Right atrium auricular region (tissue), 2 donors: ENCODE data around the genes CTSK, CERS2 and SCNM1.

DNA sequence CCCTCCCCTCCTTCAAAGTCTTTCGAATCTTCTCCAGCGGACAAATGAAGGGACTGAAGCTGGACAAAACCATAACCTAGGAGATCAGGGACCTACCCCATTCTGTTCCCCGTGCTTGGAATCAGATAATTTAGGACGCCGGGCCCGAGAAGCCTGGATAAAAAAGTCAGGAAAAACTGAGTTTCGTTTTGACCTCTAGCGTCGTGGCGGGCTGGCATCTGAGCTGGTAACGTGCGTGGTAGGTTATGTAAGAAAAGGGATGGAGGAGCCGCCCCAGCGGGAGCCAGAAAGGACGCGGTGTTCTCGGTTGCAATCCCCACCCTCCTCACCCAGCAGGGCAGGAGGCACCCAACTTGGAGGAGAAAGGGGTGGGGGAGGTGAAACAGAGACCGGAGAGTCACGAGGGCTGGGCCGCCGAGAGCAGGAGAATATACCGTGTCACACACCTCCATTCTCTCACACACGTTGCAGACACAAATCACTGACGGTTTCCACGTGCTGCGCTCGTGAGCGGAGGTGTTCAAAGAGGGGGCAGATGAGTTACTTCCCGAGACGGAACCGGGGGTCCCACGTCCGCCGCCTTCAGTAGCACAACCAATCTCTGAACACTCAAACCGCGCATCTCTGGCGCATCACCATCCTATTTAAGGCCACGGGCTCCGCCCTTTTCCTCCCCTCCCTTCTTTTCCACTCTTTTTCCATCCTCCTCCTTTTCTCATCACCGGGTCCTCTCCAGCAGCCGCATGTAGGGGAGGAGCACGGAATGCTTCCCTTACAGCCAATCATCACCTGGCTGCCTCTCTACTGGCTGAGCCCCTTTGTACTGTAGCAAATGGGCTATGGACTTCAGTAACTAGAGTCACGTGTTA lies 555 bp upstream of the CIART start:
- PRO-cap = bidirectional peak, plus-strand start at position 395 of the sequence, minus-strand start at position 220 of the sequence; bidirectional peak, plus-strand start outside the sequence, minus-strand start at position 603 of the sequence
- RAMPAGE, long total RNA, 2 experiments = no peak in any of the 2 experiments

- PRO-cap = bidirectional peak, plus-strand start at chr1:150363721, minus-strand start at chr1:150363630
- RAMPAGE, long total RNA, 2 experiments = no peak in any of the 2 experiments
Measured at GRCh38 chr1:150362735-150363765, 897 bp upstream of the RPRD2 start.

DNA sequence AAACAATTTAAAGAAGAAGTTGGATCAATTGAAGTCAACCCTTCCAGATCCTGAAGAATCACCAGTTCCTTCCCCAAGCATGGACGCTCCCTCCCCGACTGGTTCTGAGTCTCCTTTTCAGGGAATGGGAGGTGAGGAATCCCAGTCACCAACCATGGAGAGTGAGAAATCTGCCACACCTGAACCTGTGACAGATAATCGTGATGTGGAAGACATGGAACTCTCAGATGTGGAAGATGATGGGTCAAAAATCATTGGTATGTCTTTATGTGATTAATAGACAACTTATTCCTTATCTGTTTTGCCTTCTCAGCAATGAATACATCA lies 29.9 kb upstream of the TARS2 start:
- PRO-cap = no peak
- RAMPAGE, long total RNA, 2 experiments = no peak in any of the 2 experiments

DNA sequence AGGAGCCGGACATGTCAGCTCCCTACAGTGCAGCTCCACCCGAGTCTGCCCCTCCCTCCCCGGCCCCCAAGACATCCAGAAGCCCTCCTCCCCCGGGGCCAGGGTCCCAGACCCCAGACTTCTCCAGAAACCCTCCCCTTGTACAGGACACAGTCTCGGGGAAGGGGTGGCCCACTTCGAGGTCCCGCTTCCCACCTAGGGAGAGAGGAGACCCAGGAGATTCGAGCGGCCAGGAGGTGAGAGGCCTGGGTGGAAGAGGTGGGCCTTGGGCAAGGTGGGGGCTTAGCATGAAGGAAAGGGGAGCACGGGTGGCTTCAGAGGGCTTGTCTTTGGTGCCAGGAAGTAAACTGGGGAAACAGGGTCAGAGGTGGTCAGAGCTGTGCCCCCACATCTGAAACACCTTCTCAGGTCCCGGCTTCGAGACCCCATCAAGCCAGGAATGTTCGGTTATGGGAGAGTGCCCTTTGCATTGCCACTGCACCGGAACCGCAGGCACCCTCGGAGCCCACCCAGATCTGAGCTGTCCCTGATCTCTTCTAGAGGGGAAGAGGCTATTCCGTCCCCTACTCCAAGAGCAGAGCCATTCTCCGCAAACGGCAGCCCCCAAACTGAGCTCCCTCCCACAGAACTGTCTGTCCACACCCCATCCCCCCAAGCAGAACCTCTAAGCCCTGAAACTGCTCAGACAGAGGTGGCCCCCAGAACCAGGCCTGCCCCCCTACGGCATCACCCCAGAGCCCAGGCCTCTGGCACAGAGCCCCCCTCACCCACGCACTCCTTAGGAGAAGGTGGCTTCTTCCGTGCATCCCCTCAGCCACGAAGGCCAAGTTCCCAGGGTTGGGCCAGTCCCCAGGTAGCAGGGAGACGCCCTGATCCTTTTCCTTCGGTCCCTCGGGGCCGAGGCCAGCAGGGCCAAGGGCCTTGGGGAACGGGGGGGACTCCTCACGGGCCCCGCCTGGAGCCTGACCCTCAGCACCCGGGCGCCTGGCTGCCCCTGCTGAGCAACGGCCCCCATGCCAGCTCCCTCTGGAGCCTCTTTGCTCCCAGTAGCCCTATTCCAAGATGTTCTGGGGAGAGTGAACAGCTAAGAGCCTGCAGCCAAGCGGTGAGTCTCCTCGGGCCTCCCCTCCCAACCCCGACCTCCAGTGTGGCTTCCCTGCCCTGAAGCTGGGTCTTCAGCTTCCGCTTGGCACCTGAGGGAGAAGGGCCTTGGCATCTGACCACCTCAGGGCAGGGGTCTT lies 4.2 kb downstream of the ADAMTSL4 start:
- PRO-cap = no peak
- RAMPAGE, long total RNA, 2 experiments = no peak in any of the 2 experiments

DNA sequence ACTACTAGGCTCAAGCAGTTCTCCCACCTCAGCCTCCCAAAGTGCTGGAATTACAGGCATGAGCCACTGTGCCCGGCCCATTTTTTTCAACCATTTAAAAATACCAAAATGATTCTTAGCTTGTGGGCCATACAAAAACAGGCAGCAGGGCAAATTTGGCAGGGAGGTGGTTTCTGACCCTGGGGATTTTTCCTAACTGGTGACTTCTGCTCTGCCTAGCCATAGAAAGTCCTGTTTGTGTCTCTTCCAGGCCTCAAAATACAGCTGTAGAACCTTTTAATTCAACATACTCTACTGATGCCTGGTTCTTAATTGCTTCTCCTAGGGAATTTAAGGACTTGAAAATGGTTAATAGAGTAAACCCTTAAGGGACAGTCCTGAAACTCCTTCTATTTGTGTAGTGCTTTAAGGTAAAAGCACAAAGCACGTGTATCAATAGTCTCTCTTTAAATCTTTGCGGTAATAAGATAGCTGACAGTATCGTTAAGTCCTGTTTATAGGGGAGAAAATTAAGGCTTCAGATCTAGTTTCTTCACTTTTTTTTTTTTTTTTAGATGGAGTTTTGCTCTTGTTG lies 14.7 kb downstream of the MCL1 start:
- PRO-cap = no peak
- RAMPAGE, long total RNA, 2 experiments = no peak in any of the 2 experiments

DNA sequence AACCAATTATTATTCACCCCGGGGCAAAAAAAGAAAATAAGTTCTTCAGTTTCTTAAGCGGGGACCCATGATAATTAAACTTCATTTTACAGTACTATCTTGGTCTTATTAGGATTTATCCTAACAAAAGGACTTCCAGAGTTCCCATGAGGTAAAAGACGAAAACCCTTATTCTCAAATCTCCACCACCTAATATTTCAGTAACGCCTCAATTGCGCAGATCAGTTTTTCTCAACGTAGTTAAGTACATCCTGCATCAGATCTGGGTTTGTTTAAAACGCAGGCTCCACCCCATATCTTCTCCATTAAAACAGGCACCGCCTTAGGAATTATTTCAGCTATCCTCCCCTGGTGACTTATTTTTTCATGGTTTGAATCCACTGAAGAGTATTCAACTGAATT lies 1.8 kb downstream of the MCL1 start:
- PRO-cap = bidirectional peak, plus-strand start outside the sequence, minus-strand start at position 304 of the sequence
- RAMPAGE, long total RNA, 2 experiments = no peak in any of the 2 experiments

- PRO-cap = bidirectional peak, plus-strand start at chr1:150579853, minus-strand start at chr1:150579652
- RAMPAGE, long total RNA, 2 experiments = no peak in any of the 2 experiments
Measured at GRCh38 chr1:150579724-150580210, 357 bp upstream of the MCL1 start.

- PRO-cap = bidirectional peak, plus-strand start at chr1:150622846, minus-strand start at chr1:150622753
- RAMPAGE, long total RNA, 2 experiments = no peak in any of the 2 experiments
Measured at GRCh38 chr1:150621892-150623086, 7.1 kb downstream of the ENSA start.

DNA sequence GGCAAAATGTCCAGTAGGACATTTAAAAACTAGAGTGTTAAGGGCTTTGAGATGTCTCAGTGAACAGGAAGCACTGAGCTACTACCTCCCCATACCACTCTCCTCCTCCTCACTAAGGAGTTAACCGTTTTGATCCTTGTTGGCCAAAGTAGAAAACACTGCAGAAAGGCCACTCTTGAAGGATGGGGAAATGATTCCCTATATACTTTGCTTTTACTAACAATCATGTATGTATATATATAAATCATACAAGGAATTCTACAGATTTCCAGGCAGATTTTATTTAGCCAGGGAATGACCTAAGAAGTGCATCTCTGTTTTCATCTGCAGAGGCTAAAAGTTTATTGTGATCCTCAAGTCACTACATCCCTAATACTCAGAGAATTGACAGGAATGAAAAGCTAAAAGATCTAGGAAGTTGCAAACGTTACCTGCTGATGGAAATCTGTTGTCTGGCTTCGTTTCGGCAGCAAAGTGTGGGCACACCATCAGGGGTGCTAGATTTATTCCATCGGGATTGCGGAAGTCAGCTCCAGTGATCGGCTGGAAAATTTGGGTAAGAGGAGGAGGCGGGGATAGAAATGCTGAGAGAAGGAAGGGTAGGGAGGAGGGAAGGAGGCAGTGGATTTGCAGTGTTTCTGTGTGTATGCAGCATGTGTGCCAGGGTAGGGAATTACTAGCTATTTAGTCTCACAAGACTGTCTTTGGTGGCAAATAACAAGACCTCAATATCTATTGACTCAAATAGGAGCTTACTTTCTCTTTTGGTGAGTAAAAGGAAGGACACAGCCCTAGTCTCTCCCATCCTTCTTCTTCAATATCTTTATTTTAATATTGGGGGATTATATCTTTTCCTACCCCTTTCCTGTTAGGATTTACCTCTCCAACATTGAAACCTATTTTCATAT lies at the start of gene CTSK:
TSS of gene CTSK (minus strand) at position 478 of the 908 bp plus-strand sequence.
- PRO-cap = bidirectional peak, plus-strand start at position 621 of the sequence, minus-strand start at position 478 of the sequence
- RAMPAGE, long total RNA, 2 experiments = no peak in any of the 2 experiments

DNA sequence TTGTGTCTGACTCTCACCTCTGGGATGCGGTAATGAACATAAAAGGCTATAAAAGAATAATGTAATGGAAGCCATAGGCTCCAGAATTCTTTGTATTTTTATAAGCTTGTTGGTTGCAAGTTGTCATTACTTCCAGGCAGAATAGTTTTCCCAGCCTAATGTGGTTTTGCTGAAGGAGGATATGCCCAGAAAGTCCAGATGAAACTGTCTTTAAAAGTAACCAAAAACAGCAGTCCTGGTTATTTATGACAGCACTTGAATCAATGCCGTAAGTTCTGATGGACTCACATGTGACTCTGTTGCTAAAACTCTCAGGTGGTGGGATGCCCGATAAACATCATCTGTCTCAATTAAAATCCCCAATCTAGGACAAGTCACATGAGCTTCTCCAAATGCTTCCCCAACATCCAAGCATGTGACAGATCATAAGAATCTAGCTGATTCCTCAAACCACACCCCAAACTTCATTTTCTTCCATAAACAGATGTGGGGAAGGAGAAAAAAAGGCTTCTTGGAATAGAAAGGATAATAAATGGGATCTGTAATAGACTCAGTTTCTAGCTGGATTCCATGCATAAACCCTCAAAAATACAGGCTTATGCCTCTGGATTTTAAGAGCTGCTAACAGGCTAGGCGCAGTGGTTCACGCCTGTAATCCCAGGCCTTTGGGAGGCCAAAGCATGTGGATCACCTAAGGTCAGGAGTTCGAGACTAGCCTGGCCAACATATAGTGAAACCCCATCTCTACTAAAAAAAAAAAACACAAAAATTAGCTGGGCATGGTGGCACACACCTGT lies 829 bp upstream of the CTSK start:
- PRO-cap = no peak
- RAMPAGE, long total RNA, 2 experiments = no peak in any of the 2 experiments

DNA sequence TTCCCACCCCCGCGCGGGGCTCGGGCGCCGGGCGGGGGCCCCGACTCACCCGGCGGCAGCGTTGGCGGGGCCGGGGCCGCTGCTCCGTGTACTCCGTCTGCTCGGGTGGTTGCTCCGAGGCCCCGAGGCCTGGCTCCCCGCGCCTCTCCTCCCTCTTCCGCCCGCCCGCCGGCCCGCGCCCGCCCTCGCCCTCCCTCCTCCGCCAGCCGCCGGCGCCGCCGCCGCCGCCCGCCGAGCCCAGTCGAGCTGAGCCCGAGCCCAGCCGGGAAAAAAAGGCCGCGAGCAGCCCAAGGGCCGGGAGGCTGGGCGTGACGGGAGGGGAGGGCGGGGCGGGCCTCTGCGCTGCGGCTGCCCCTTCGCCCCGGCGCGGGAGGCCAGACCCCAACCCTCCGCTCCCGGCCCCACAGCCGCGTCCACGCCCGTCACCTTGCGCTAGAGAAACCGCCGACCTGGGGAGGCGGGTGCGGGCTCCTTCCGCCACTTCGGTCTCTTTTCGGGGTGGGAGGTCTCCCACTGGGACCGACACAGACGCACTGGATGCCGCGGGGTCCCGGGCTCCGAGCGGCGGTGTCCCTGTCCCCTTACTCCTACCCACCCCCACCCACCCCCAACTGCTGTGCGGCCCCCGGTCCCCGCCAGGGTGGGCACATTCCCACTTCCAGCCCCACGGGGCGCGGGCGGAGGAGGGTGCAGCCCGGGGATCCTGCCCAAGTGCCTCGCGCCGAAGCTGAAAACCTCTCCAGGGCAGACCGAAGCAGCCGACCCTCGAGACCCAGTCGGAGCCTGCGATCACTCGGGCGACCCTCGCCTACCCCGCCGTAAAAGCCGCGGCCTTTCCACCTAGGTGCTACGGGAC lies at the start of gene CERS2:
TSS of gene CERS2 (minus strand) at position 266 of the 856 bp plus-strand sequence.
- PRO-cap = bidirectional peak, plus-strand start at position 384 of the sequence, minus-strand start at position 131 of the sequence
- RAMPAGE, long total RNA, 2 experiments = start-site peak on the minus strand in 2 of 2 experiments, centred at positions 150 to 154 of the sequence, 459 to 673 reads per replicate

DNA sequence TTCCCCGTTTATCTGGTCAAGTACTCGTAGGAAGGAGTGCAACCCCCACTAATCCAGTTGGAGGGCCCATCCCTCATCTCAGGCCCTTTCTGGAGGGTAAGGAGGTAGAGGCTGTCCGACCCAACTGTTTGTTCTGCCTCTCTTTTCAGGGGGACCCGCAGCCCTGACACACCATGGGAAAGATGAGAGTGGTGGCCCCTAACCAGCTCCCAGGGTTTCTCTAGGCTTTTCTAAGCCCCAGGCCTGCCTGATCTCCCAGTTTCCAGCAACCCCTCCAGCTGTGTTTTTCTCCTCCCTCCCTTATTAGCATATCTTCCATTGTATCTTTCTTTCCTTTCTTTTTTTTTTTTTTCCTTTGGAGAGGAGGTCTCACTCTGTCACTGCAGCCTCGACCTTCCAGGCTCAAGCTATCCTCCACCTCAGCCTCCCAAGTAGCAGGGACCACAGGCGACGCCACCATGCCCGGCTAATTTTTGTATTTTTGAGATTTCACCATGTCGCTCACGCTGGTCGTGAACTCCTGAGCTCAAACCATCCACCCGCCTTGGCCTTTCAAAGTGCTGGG lies 1.7 kb upstream of the CERS2 start:
- PRO-cap = no peak
- RAMPAGE, long total RNA, 2 experiments = no peak in any of the 2 experiments

DNA sequence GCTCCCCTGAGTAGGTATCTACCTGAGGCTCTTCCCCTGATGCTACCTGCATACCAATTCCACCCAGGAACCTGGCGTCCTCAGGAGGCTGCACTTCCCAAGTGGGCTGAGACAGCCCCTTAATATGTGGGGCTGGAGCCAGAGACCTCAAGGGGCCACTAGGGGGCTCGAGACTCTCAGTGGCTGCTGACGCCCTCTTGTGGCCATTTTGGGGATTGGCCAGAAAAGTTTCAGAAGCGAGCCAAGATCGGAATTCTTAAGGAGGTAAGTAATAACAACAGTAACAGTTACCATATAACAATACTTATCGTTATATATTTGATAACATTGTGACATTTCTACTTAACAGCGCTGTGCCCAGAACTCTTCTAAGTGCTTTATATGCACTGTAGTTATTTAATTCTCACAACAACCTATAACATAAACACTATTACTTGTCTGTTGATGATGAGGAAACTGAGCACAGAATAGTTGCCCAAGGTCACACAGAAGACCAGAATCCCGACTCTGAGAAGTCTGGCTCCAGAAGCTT lies 2.5 kb upstream of the ANXA9 start:
- PRO-cap = no peak
- RAMPAGE, long total RNA, 2 experiments = no peak in any of the 2 experiments

- PRO-cap = bidirectional peak, plus-strand start at chr1:151063011, minus-strand start at chr1:151062935
- RAMPAGE, long total RNA, 2 experiments = no peak in any of the 2 experiments
Measured at GRCh38 chr1:151062699-151063261, 2.6 kb downstream of the MLLT11 start.

- PRO-cap = bidirectional peak, plus-strand start at chr1:151164979, minus-strand start at chr1:151164925
- RAMPAGE, long total RNA, 2 experiments = no peak in any of the 2 experiments
Measured at GRCh38 chr1:151164581-151165043, 1.1 kb downstream of the LYSMD1 start.

- PRO-cap = bidirectional peak, plus-strand start at chr1:151166144, minus-strand start at chr1:151165894
- RAMPAGE, long total RNA, 2 experiments = start-site peak on the plus strand in 2 of 2 experiments, at chr1:151166020-151166157 at its widest, 330 to 602 reads per replicate; start-site peak on the minus strand in 2 of 2 experiments, at chr1:151165852-151165904 at its widest, 59 to 219 reads per replicate
Measured at GRCh38 chr1:151165769-151166361, at the start of gene SCNM1. Gene SCNM1, plus strand, starts transcription at chr1:151166144.

- PRO-cap = no peak
- RAMPAGE, long total RNA, 2 experiments = no peak in any of the 2 experiments
Measured at GRCh38 chr1:151196344-151196675, 2.0 kb upstream of the PIP5K1A start.

DNA sequence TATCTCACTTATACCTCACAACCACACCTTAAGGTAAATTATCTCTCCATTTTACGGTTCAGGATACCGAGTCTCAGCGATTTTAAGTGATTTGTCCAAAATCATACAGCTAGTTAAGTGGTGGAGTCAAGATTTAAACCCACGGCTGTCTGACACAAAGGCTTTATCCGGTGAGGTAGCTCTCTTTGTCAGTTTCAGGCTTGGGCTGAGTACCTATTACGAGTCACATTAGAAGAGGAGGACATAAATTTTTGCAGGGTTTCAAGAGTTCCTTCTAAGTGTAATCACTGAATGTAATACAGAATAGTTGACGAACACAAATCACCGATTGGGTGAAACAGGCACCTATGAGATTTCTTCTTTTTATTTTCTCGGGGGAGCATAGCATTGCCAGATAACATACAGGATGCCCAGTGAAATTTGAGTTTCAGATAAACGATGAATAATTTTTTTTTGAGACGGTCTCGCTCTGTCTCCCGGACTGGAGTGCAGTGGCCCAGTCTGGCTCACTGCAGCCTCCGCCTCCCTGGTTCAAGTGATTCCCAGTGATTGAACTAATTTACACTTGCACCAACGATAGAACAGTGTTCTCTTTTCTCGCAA lies 857 bp downstream of the PSMD4 start:
- PRO-cap = no peak
- RAMPAGE, long total RNA, 2 experiments = no peak in any of the 2 experiments

DNA sequence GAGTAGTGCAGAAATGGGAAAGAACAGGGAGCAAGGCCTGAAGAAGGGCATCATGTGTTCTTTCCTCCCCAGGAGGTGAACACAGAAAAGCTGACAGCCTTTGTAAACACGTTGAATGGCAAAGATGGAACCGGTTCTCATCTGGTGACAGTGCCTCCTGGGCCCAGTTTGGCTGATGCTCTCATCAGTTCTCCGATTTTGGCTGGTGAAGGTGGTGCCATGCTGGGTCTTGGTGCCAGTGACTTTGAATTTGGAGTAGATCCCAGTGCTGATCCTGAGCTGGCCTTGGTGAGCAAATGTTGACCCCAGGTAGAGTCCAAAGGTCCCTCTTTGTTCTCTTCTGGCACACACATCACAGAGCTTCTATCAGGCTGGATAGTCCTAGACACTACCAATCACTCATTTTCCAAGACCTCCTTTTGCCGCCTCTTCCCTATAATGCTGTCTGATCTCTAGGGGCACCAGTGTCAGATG lies 10.8 kb downstream of the PSMD4 start:
- PRO-cap = no peak
- RAMPAGE, long total RNA, 2 experiments = no peak in any of the 2 experiments

DNA sequence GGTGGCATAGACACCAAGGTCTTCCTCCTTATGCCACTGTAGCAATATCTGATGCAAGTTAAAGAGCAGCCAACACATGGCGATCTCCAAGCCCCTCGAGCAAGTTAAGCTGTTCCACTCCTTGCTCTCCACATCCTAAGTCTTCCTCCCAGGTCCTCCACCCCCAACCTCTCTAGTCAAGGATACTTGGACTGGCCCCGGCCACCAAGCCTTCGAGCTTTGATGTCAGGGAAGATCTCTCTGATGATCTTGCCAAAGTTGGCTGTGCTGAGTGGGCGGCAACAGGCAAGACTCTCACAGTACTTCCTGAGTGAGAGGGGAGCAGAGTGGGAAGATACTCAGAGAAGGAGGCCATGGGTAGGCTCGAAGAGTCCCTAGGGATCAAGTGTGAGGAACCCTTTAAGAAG lies 2.8 kb downstream of the RFX5 start:
- PRO-cap = no peak
- RAMPAGE, long total RNA, 2 experiments = no peak in any of the 2 experiments